AG09319 (cell line): ENCODE results near the gene MKRN1.

DNA sequence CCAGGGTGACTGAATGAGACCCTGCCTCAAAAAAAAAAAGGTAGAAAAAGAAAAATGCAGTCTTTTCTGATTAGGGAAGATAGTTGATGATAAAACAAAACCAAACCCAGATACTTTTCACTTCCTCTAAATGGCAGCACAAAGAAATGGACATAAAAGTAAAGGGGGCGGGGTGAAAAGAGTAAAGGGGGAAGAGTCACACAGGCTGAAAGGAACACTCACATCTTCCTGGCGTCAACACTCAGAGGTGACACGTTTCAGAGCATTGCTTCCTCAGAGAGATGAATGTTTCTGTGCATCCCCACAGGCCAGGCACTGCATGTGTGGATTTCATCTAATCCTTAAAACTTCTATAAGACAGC is 81.3 kb downstream of the HIPK2 start:
- RRBS, result no CpG with 5 or more reads among the region's 3 CpGs

GRCh38 chr7:139724938-139725604 is 52.7 kb downstream of the HIPK2 start:
- RRBS, result no CpG with 5 or more reads among the region's 6 CpGs

DNA sequence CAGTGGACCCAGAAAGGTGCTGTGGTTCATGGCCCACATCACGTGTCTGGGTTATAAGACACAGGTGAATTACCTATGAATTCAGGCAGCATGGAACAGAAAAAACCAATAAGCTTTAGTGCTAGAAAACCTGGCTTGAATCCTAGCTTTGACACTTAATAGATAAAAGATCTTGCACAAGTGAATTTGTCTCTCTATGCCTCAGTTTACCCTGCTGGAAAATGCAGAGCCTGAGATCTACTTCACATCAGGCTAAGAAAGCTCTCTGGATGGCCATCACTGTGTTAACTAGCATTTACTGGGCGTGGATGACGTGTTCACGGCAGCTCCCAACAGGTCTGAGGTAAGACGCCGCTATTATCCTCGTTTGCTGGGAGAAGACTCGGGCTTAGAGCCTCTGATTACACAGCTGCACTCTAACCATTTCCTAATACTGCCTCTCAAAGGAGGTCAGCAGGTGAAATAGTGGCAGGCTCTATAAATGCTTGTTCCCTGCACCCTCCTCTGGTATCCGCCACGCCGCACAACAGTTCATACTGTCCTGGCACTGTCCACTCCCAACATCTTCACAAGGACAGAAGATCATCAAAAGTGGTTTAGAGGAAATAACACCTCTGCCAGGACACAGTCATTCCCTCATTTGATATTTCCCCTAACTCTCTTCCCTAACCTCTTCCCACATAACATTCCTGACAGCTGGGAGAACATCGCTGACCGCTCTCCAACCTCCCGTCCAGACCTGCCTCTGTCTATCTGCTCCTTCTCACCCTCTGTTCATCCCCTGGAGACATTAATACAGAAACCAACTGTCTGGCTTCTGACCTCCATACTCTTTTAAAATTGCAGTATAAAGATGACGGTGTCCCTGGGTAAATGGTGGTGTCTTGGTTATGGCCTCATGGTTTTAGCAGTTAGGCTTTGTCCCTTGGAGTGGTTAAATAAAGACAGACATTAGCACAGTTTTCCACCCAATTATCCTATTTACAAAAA is 28.2 kb downstream of the HIPK2 start:
- RRBS, result no CpG with 5 or more reads among the region's 15 CpGs

GRCh38 chr7:139778426-139778884 is 657 bp upstream of the HIPK2 start:
- RRBS, result 1% methylated on average over 16 of the region's 31 CpGs

DNA sequence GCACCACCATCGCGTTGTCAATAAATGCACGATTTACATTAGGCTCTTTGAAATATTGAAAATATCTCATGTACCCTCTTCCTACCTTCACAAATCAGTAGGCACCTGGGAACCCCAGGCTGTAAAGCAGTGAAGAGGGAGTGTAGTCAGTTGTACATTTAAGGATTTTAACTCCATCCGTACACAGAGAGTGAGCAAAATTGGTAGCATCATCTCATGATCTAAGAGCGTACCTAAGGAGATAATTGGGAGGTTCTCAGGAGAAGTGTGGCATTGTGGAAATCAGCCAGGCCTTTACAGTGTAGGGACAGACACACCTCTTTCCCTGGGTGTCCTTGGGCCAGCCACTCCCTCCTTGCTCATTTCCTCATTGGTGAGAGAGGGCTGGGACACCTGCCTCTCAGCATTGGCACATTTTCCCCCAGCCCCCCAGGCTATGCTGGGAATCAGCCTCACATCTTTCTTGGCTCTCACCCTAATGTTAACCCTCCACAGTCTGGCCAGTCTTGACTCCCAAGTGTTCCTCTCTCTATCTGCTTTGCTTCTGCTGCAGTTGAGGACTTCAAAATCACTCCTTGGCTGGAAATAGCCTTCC is 15.6 kb downstream of the TBXAS1 start:
- RRBS, result no CpG with 5 or more reads among the region's 5 CpGs

DNA sequence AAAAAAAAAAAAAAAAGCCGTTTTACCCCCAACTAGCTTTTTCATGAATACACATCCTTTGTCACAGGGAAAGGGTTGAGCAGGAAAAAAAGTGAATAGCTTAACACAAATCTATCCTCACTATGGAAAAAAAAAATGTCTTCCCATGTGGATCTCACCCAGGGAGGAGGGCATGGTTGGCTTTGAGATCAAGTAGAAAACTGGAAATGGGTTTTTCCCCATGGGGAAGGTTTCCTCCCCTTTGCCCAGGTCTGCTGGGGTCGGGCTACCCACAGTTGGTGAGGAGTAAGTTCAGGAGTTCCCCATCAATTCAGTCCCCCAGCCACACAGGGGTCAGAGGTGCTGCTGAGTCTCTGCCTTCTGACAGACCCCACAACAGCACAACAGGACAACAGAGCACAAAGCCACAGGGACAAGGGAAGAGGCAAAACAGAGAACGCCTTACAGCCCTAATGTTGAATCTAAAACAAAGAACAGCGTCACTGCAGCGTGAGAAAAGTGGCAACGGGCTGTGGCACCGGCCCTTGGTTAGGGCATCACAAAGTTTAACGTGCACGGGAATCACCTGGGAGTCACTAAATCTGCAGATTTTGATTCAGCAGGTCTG is 93.2 kb downstream of the PARP12 start:
- RRBS, result no CpG with 5 or more reads among the region's 9 CpGs

GRCh38 chr7:140025938-140026855 is 36.6 kb downstream of the PARP12 start:
- RRBS, result no CpG with 5 or more reads among the region's 14 CpGs

DNA sequence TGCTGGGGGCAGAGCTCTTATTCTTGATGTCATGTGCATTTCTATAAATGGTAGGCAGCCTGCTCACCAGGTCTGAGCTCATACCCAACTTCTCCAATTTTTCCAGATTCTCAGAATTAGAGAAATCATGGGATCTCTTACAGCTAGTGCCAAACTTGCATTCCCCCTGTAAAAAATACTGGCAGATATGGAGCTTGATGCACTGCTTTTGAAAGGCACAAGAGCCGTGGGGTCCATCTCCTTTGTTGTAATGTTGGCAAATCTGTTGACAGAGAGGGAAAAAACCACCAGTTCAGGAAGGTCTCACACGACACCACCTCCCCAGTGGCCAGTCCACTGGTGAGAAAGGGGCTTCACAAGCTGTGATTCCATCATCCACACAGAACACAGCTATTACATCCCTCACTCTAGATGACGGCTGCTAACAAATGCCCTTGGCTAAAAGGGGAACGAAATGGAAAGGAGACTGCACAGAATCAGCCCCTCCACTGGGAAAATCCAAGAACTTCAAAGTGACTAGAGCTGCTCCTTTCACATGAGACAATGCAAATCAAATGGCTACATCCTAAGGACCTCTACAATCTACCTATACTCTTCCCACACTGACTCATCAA is 5.8 kb downstream of the PARP12 start:
- RRBS, result no CpG with 5 or more reads among the region's 4 CpGs

DNA sequence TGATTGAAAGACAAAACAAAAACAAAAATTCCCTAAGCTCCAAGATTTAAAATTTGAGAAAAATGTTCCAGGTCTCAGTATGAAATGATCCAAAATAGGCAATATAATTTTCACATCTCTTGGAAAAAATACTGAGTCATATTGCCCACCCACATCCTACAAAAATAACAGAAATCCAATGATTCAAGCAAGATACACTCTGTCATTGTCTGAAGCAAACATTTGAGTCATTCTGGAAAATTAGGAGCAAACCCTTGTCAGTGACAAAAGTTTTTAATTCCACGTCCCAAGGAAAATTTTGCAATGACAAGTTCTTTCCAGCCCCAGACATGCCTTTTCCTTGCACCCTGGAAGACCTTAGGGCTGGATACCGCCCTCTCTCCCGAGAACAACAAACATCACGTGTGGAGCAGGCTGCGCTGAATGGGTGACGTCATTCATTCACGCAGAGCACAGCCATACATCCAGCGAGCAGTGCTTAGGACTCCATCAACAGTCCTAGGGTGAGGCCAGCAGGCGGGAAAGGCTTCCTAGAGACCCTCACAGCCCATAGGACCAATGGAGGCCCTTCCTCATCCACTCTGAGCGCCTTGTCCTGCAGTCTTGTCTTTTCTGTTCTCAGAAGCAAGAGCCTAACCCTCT is 23.3 kb upstream of the KDM7A start:
- RRBS, result no CpG with 5 or more reads among the region's 10 CpGs

- RRBS, result 61% methylated on average over 4 of the region's 10 CpGs
Measured at GRCh38 chr7:140333264-140333644, 65.1 kb downstream of the SLC37A3 start.

DNA sequence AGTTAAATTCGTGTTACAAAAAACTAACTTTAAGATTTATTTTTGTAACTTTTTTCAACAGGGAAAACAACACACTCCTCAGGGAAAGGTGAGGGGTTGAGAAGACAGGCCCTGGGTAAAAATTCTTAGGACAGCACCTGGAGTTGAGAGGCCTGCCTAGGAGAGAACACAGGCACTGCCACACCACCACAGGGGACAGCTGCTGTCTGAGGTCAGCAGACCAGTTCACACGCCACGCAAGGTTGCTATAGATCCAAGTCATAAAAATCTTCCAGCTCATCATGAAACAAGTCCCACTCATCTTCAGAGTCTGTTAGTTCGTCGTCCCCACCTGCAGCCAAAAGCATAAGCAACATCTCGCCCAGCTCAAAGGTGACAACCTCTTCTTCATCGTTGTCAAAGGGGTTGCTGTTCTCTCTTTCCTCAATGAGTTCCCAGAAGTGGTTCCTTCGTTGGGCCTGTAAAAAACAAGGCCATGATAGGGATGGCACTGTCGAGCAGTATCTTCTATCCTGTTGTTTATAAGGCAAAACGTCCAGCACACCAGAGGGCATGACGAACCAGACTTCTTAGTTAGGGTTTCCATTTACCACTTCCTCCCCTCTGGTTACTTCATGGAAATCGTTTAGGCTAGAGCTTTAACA is 24.9 kb downstream of the MKRN1 start:
- RRBS, result no CpG with 5 or more reads among the region's 12 CpGs

- RRBS, result 1% methylated on average over 15 of the region's 75 CpGs
Measured at GRCh38 chr7:140479040-140479716, at the start of gene MKRN1. MKRN1 (minus strand) TSS chr7:140479505.

DNA sequence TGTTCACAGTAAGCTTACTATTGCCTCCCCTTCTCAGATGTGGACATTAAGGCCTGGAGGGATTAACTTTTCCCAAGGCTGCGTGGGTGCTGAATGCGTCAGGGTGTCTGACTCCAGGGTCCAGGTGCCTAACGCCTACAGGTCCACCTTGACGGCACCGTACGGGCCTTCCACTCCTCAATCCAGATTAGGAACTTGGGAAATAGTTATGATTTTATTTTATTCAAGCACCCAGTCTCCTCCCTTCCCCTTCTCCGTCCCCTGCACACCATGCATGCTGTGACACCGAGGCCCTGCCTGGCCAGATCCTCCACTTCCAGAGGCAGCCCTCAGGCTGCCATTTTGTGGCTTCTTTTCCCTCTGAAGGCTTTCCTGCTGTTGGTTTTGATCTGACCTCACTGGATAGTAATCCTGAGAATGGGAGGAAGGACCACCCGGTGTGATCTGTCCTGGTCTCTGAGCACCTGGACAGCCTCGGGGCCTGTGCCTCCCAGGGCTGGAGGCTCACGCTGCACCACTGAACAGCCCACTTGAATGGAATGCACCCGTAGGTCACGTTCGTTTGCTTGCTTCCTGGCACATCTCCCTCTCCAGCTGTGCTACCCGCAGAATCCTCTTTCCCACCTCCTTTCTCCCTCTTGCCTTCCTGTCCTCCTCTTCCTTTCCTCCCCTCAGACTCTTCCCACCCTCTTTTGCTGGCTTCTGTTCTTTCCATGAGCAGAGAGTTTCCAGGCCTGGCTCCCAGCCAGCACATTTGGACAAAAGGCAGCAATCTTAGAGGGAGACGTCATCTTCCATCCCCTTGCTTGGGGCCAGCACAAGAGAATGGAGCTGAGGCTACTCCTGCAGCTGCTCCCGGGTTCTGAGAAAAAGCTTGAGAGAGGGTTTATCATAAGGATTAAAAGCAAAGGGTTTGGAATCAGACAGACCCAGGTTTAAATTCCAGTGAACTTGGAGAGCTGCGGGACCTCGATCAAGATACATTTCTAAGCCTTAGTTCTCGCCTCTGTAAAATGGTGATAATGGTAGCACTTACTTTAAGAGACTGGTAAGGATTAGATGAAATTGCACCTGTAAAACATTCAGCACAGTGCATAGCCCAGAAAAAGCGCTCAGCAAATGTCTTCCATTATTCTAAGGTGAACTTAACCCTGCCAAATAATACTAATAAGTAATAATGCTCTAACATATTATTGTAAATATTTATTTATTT is 14.2 kb downstream of the DENND2A start:
- RRBS, result no CpG with 5 or more reads among the region's 21 CpGs

DNA sequence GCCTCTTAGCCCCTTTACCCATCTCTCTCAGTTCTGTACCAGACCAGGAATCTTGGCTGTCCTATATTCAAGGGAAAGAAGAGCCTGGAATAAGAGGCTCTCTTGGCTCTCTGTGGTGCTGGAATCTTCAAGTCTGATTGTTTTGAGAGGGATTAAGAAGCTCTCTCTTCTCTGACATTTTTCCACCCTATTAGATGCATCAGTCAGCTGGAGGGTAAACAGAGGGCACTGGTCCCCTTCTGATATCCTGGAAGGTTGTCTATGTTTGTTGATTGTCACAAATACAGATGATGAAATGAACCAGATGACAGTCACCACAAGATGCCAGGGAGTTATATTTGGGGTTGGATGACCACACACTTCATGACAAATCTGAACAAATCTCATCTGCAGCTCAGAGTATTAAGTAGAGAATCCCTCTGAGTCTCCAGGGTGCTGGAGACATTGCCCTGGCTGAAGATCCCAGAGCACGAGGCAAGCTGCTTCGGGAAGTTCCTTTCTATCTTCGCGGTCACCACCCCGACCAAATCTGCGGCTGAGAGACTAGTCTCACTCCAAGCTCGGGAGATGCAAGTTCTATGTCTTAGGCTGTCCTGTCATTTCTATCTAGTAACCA is 9.1 kb downstream of the DENND2A start:
- RRBS, result no CpG with 5 or more reads among the region's 7 CpGs

GRCh38 chr7:140695881-140696374 is 580 bp upstream of the NDUFB2 start:
- RRBS, result no CpG with 5 or more reads among the region's 11 CpGs

GRCh38 chr7:141076349-141076761 is 2.5 kb downstream of the TMEM178B start:
- RRBS, result no CpG with 5 or more reads among the region's 3 CpGs

GRCh38 chr7:141366914-141367366 is 184.3 kb upstream of the AGK start:
- RRBS, result no CpG with 5 or more reads among the region's 3 CpGs

GRCh38 chr7:141461889-141462506 is 89.2 kb upstream of the AGK start:
- RRBS, result no CpG with 5 or more reads among the region's 10 CpGs

GRCh38 chr7:141562641-141562901 is 11.4 kb downstream of the AGK start:
- RRBS, result no CpG with 5 or more reads among the region's 4 CpGs

DNA sequence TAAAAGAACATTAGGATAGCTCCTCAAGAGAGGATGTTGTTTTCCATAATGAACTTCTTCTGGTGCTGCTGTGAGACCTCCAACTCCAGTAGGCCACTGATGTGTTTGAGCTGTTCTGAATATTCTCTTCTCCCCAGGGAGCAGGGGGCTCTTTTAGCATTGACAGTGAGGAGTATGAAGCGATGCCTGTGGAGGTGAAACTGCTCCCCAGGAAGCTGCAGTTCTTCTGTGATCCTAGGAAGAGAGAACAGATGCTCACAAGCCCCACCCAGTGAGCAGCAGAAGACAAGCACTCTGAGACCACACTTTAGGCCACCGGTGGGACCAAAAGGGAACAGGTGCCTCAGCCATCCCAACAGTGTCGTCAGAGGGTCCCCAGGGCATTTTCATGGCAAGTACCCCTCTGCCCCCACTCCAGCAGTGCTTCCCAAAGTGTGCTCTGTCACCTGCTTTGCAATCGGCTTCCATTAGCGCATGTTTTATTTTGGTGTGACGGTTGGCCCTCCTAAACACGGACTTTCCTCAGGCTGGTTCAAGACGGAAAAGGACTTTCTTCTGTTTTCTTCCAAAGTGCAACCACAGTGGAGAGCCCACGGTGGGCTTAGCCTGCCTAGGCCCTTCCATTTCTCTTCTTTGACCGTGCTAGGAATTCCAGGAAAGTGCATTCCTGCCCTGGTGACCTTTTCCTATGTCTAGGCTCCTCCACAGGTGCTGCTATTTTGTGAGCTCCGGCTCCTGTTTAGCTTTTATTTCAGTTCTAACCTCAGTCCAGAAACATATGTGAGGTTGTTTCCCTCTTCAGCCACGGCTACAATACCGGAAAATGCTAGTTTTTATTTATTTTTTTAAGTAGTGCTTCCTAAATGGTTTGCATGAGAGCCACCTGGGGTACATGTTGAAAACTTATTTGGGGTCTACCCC is 49.1 kb downstream of the DENND11 start:
- RRBS, result 86% methylated on average over 3 of the region's 13 CpGs